ENCODE data around the genes EVPL, UBALD2 and RHBDF2.

DNA sequence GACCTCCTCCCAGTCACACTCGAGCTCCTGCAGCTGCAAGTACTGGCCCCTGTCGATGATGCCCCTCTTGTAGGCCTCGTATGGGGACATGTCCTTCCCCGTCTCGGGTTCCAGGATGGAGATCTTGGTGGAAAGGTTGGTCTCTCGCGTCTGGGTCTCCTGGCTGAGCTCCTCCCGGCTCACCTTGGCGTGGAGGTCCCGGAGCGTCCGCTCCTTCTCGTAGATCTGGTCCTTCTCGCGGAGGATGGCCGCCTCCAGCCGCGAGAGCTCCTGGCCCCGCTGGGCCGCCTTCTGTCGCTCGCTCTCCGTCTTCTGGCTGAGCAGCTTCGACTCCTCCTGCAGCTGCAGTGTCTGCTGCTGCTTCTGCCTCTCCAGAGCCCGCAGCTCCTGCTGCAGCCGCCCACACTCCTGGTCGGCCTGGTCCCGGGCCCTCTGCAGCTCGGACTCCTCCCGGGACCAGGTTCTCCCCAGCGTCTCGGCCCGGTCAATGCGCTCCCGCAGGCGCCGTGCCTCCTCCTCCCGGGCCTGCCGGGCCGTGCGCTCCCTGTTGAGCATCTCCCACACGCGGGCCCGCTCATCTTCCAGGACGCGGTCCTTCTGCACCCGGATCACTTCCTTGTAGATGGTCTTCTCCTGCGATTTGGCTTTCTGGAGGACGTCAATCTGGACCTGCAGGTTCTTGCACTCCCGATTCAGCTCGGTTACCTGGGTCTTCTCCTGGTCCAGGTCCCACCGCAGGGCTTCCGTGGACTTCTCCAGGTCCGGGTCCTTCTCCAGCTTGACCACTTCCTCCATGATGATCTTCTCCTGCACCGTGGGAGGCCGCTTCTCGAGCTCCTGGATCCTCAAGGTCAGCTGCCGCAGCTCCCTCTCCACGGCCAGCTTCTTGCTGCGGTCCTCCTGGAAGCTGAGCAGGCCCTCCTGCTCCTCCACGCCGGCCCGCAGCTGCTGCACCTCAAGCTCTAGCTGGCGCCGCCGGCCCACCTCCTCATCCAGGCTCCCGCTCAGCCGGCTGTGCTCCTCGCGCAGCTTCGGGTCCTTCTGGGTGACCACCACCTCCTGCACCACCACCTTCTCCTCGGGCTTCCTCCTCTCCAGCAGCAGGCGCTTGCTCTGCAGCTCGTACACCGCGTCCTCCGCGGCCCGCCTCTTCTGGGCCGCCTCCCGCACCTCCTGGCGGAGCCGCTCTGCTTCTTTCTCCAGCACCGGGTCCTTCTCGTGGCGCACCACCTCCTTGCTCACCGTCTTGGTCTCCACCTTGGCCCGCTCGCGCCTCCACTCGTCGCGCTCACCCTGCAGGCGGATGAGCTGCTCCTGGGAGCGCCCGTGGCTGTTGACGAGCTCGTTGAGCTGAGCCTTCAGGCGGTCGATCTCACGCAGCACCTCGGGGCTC lies 7.9 kb downstream of the CDK3 start:
- PRO-cap = no peak

GRCh38 chr17:76026823-76027872 lies at the start of gene EVPL:
Gene EVPL, minus strand, starts transcription at chr17:76027306.
- PRO-cap = bidirectional peak, plus-strand start at chr17:76027563, minus-strand start at chr17:76027406

DNA sequence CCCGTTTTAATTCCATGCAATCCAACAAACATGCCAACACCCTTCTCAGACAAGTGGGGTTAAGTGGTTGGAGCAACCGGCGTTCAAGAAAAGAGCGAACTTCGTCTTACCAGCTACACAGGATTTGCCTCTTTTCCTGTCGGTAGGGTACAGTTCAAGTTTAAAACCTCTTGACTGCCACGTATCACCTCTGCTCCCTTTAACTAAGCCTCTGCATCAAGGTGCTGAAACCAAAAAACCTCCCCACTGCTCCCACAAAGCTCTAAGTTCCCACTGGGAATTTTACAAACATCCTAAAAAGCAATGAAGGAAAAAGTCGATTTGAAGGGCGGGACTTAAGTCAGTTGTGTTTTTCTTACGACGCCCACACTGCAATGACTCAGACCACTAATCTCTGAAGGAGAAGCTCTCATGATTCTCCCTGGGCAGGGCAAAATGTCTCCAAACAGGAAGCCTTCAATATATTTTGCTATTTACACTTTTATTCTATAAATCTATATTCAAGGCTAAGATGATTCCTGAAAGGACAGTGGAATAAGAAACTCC lies 18.9 kb downstream of the SRP68 start:
- PRO-cap = no peak

DNA sequence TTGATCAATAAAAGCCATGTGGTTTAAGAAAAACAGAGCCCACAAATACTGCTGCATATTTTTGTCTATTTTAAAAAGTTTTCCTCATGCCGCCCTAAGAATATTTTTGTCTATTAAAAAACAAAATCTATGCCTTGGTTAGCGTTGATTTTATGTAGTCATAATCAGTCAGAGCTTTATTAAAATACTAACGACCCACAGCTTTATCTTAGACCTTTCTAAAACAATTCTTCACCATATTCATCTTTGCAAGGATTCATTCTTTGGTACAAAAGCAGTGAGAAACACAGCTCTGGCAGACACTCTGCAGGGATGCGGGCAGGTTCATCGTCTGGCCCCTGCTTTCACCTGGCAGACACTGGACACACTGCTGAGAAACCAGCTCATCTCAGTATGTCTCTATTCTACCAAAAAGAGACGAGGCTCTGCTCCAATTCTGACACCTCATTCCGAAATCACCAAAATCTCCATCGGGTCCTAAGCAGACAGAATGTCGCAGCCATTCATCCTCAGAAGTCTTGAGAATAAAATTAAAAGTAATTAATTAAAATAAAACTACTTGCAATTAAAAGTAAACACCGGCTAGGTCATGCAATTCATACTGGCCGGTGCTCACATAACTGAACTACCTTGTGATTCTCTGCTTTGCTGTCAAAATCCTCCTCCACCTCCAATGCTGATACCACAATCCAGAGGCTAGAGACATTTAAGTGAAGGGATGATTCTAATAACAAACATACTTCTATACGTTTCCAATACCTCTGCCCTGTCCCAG lies 1.5 kb downstream of the RNF157 start:
- PRO-cap = no peak

DNA sequence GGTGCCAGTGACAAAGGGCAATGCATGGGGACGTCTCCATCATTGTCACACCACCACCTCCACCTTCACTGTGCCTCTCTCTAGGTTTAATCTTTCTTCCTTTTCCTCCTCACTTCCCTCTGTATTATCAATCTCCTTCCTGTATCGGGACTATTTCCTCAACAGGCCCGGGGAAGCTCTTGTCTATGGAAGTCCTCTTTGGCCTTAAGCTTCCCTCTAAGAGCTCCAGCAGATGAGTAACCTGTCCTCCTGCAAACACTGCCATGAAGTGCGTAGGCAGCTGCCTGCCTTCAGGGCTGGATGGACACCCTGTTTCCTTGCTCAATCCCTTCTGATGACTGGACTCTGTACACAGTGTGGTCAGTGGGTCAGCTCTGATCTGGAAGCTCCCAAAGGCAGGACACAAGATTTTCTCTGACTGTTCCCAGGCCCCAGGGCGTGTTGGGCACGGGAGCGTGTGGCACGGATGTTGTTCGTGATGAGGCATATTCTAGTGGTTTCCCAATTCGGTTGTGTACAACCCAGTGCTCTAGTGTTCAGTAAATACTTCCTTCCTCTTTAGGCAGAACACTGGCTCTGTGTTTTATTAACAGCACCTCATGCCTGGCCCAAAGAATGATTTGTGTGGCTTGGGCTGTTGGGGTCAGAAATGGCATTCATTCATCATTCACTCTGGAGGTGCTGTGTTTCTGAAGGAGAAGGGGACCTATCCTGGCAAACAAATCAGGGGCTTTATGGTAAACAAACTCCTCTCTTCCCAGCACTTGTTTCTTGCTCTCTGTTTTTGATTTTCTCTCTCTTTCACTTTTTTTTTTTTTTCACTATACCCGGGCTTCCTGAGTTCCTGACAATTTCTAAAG lies 11.8 kb upstream of the RNF157 start:
- PRO-cap = bidirectional peak, plus-strand start at position 371 of the sequence, minus-strand start at position 265 of the sequence

GRCh38 chr17:76264348-76265028 lies 660 bp upstream of the UBALD2 start:
- PRO-cap = bidirectional peak, plus-strand start at chr17:76265353, minus-strand start at chr17:76264896

GRCh38 chr17:76265029-76265794 lies at the start of gene UBALD2:
Gene UBALD2, plus strand, starts transcription at chr17:76265348.
- PRO-cap = bidirectional peak, plus-strand start at chr17:76265353, minus-strand start at chr17:76264896; unidirectional peak, plus-strand start at chr17:76265552; unidirectional peak, plus-strand start at chr17:76265618

DNA sequence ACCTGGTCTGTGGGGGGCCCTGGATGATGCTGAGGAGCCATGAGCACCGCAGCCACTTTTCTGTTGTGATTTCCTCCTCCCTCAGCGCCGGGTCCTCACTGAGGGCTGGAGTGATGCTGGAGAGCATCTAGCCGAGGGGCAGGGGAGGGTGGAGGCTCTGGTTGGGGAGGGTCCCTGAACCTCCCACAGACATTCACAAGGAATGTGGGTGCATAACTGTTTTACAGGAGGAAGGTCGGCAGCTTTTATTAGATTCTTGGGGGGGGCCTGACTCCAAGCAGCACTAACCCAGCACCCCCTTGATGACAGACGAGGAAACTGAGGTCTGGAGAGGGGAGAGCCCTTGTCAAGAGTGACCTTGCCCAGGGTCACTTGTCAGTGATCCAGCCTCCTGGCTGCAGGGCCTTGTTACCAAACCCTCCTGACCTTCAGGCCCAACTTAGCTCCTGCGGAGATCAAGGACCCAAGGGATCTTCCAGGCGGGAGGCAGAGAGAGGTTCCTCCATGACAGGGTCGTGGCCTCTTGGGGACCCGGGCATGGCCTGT lies 9.9 kb downstream of the UBALD2 start:
- PRO-cap = no peak

DNA sequence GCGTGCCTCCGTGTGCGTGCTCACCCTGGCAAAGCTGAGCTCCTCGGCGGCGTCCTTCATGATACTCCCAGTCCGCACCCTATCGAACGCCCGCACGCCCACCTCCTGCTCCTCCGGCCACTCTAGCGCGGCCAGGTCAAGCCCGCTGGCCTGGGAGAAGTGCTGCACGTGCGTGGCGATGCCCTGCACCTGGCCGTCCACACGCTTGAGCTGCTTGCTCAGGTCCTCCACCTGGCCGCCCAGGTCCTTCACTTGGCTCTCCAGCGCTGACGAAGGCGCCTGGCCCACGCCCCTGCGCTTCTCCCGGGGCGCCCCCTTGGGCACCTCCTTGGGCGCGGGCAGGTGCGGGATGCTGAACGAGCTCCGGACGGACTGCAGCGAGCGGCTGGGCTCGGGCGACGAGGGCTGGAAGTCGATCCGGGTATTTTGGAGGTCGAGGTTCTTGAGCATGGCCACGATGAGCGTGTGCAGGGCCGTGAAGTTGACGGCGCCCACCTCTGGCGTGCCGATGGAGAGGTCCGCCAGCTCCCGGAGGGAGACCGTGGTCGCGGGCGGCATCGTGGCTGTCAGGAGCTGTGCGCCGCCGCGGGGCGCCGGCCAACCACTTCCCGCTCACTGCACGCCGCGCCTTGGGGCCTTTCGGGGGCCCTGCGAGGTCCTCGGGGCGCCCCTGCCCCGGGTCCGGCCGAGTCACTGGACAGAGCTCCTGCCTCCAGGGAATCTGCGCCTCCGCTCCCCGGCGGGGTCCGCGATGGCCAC lies 456 bp downstream of the QRICH2 start:
- PRO-cap = no peak

DNA sequence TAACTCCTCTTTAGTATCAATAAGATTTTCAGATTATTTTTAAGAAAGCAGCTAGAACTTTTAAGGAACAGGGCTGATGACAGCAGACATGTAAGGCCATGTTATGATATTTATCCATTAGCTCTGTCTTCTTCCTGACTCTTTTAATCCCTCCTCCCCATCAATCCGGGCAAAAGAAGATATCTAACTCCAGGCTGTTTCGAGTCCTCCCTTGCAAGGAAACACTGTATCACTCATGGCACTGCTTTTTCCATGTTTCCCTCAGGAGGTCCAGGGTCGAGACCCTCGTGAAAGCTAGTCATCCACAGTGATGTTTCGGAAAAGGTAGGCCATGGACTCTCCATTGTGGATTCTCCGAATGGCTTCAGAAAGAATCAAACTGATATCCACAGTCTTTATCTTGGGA lies 3.2 kb upstream of the QRICH2 start:
- PRO-cap = no peak

DNA sequence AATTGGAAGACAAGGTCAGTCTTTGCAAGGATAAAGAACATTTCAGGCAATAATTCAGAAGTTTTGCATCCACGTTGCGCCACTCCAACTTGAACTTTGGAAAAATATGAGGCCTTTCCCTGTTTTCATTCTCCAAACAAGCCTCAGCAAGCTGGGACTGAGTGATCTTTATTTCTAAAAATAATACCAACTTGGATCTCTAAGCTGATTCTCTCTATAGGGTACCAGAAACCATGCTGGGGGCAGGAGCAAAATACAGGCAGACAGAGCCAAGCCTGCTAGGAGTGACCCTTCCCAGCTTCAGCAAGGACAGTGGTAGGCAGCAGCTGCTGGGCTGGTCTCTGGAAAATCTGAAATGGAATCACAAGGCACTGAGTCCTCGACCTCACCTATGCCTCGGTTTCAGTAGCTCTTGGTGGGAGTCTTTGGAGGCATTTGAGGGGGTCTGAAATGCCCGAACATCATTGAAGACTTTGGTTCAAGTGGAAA lies 8.1 kb upstream of the PRPSAP1 start:
- PRO-cap = no peak

- PRO-cap = no peak
Measured at GRCh38 chr17:76425705-76426213, 27.2 kb downstream of the UBE2O start.

- PRO-cap = unidirectional peak, minus-strand start at chr17:76501162; unidirectional peak, minus-strand start at chr17:76501194; bidirectional peak, plus-strand start at chr17:76501546, minus-strand start at chr17:76501354
Measured at GRCh38 chr17:76500885-76501750, at the start of gene RHBDF2. Gene RHBDF2, minus strand, starts transcription at chr17:76501423.

DNA sequence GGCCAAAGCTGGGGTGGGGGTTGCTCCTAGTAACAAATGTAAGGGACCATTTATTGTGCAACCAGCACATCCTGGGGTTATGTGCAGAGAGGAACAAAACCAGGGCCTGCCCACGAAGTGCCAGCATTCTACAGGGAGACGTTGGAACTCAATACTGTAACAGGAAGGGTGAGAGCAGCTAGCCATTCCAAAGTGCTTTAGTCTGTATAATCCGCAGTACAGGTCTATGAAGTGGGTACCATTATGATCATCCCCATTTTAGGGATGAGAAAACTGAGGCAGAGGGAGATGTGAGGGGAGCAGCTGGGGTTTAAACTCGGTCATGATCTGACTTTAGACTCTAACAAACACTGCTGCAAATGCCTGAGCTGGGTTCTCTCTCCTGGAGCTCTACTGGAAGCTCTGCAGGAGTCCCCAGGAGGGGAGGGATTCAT lies 1.3 kb upstream of the RHBDF2 start:
- PRO-cap = no peak

DNA sequence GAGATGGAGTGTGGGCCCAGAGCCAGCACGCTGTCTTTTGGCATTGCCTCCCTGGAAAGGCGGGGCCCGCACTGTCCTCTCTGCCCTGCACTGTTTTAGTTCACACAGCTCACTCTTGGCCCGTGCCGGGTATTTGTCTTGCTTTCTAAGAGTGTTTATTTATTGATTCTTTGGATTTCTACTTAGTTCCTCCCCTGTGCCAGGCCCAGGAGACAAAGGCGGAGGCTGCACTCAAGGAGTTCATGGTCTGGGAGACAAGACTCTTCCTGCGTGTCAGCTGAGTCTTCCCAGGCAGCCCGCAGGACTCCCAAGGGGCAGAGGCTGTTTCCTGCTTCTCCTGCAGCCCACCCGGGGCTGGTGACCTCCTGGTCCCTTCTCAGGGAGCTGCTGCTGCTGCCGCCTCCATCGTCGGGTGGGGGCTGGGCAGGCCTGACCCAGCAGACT lies 12.7 kb downstream of the CYGB start:
- PRO-cap = no peak

DNA sequence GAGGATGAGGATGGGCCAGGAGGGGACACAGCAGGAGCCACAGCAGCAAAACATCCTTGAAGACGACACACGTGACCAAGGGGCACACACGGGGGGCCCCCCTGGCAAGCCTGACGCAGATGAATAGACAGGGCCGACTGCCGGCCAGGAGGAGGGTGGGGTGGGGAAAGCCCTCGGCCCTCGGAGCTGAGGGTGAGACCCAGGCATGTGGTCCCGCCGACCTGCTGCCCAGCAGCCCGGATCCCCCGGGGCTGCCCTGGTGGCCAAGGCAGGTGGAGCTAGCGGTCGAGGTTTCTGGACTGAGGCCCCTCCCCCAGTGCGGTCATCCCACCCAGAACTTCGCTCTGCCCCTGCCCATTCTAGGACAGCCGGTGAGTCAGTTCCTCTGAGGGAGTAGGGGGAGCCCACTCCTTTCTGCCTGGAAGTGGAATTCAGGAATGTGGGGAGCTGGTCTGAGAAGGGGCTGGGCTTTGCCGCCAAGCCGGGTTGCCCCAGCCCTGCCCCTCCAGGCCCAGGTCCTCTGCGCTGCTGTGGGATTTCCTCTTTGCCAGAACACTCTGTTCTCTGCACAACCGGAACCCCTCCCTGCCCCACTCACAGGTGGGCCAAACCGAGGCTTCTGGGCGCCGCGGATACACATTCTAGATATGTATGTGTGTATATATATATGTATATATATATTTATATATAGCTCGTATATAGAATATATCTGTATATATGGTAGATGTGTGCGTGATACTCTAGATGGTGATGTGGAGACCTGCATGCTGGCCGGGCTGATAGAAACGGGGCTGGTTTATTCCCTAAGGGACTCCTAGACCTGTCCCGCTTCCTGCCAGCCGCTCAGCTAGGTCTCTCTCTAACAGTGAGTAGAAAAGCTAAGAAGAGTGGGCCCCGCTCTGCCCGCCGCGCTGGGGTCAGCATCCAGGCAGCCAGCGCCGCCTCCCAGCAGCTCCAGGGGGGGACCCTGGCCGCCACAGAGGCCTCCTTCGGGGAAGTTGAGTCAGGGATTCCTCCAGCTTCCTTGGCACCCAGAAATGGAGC lies 9.7 kb downstream of the CYGB start:
- PRO-cap = bidirectional peak, plus-strand start at position 421 of the sequence, minus-strand start at position 258 of the sequence; bidirectional peak, plus-strand start at position 608 of the sequence, minus-strand start at position 532 of the sequence

- PRO-cap = no peak
Measured at GRCh38 chr17:76687909-76688818, 22.6 kb downstream of the MXRA7 start.

- PRO-cap = no peak
Measured at GRCh38 chr17:76733786-76734336, 3.3 kb downstream of the SRSF2 start.

DNA sequence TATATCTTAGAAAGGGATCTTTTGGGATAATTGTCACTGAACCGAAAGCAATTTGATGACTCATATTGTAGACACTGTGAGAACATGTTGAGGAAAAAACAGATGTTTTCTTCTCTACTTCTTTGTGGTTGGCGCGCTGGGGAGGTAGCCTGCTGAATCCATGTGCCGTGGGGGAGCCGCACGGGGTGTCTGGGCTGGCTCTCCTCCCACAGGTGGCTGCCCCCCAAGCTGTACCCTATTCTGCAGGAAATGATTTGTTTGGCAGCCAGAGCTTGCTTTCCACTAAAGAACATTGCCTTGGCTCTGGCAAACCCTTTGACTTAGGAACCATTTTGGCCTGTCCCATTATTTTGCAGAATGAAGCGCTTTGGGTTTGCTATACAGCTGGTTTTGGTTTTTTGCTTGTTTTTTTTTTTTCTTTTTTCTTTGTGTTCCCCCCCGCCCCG lies 53.5 kb downstream of the MFSD11 start:
- PRO-cap = no peak

GRCh38 chr17:77085939-77086454 lies 54.8 kb upstream of the SEC14L1 start:
- PRO-cap = no peak

Measured in gallbladder (tissue), 1 donor.